ENCODE measurements around the genes HCK, POFUT1 and DNMT3B.

DNA sequence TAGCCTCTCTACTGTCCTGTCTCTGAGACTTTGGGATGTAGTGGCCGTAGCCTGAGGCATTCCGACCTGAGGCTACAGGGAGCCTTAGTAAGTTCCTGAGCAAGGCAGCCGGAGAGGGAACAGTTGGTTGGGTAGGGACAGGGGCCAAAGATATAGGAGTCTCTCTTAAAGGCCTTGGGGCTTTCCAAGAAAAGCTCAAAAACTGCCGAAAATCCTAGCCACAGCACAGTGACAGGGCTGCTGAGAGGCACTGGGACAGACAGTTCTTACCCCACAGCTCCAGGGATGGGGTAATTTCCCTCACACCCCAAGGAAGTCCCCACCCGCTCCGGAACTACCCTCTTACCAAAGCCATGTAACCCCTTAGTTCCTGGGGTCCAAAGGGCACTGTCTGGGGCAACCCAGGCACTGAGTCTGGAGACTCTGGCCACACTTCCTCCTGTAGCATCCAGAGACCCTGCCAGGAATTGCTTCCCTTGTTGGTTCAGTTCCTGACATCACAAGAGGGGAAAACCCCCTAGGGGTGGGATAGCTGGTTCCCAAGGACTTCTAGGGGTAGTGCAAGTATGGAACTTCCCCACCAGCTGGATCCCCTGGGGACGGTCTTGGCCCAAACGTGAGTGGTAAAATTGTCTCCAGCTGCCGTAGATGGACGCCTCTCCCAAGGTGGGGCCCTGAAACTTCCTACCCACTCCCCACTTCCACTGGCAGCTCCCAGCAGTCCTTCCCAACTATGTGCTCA is 17.5 kb upstream of the HCK start:
- PRO-cap = no peak

DNA sequence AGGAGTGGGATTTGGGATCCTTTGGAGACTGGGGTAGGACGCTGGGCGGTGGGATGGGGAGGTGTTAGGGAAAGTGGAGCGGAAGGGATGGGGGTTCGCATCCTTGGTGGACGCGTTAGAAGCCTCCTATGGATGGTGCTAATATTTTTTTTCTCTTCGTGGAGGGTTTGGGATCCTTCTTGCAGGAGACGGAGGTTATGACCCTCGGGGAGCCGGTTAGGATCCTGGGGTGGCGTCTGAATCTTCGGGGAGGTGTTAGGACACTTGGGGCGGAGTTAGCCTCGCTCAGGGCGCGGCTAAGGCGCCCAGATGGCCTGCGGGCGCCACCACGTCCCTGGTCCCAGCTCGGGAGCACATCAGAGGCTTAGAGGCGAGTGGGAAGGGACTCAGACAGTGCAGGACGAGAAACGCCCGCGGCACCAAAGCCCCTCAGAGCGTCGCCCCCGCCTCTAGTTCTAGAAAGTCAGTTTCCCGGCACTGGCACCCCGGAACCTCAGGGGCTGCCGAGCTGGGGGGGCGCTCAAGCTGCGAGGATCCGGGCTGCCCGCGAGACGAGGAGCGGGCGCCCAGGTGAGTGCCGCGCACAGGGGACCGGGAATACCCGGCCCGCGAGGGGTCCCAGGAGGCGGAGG is at the start of gene HCK:
Gene HCK, plus strand, starts transcription at position 326 of the 632 bp plus-strand sequence.
- PRO-cap = no peak

DNA sequence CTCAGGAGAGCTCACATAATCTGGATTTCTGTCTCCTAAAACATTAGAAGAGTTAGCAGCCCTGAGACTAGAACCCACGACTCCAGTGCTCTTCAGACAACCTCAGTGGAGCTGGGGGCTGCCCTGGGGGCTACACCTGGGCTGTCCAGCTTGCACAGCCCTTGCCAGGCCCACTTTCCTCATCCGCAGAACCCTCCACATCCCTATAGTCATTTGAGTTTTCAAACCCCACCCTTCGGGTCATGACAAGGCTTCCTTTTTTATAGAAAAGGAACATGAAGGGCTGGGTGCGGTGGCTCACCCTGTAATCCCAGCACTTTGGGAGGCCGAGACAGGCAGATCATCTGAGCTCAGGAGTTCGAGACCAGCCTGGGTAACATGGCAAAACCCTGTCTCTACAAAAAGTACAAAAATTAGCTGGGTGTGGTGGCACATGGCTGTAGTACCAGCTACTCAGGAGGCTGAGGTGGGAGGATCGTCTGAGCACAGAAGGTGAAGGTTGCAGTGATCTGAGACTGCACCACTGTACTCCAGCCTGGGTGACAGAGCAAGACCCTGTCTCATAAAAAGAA is 5.1 kb downstream of the HCK start:
- PRO-cap = no peak

- PRO-cap = no peak
These were observed 18.7 kb downstream of the HCK start for GRCh38 chr20:32070547-32071281.

DNA sequence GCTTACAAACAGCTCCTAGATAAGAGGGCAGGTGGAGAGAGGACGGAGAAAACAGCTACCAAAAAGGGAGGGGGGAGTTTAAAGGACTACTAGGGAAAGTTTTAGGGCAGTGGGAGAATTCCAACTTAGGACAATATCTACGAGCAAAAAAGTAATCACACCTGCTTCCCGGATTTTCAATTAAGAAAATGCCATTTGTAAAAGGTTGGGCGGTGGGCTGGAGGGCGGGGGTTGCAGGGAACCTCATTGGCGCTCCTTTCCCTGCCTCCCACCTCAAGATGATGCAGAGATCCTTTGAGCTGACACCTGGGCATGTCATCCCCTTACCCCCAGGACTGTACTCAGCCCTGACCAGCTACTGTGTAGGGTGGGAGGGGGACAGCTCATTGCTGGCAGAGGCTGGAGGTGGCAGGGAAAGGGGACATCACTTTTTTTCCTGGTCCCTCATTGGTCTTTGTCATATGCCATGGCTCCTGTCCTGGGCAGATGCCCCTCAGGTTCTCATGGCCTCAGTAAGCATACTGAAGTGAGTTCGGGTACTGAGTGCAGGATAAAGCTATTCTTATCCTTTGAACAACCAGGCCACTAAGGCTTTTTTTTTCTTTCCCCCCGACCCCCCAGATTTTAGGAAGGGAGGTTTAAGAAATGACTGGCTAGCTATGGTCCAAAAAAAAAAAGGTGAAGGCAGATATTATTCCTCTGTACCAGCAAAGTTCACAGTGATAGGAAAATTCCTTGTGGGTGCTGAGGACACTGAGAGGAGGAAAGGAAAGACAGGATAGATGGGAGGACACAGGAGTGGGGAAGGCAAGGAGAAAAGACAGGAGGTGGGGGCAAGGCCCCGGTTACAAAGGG is 14.1 kb downstream of the PLAGL2 start:
- PRO-cap = no peak

DNA sequence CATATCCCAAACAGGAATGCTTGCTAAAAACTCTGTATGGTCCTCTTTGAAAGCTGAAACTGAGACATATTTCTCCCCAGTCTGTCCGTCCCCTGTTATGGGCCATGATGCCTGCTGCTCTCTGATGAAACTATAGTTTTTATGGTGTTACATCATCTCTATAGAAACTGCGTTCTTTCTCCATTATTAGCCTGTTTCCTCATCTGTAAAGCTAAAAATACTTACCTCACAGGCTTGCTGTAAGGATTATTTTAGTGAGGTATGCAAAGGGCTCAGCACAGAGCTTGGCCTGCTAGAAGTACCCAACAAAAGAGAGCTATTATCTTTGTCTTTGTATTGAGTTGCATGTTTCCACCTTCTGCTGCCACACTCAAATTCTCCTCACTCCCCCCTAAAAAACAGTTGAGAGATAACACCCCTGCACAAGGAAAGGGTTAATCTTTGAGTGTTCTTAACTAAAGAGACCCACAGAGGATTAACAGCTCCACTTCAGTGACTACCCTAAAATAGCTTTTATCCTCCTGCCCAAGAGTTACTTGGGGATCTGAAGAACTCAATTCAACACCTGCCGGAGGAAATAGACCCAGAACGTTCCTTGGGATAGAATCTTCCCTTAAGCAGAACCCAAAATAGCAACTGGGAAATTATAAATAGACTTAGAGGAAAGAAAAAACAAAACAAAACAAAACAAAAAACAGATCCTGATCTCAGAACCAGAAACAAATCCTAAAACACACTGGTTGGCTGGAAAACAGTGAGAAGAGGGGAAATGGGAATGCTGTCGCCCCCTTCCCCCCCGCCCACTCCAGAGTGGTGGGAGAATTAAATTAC is 1.9 kb downstream of the PLAGL2 start:
- PRO-cap = no peak

GRCh38 chr20:32207550-32208562 is at the start of gene POFUT1:
POFUT1 (plus strand) TSS chr20:32207880.
- PRO-cap = bidirectional peak, plus-strand start at chr20:32207919, minus-strand start at chr20:32207732

- PRO-cap = no peak
These were observed 28.5 kb downstream of the POFUT1 start for GRCh38 chr20:32235873-32236814.

DNA sequence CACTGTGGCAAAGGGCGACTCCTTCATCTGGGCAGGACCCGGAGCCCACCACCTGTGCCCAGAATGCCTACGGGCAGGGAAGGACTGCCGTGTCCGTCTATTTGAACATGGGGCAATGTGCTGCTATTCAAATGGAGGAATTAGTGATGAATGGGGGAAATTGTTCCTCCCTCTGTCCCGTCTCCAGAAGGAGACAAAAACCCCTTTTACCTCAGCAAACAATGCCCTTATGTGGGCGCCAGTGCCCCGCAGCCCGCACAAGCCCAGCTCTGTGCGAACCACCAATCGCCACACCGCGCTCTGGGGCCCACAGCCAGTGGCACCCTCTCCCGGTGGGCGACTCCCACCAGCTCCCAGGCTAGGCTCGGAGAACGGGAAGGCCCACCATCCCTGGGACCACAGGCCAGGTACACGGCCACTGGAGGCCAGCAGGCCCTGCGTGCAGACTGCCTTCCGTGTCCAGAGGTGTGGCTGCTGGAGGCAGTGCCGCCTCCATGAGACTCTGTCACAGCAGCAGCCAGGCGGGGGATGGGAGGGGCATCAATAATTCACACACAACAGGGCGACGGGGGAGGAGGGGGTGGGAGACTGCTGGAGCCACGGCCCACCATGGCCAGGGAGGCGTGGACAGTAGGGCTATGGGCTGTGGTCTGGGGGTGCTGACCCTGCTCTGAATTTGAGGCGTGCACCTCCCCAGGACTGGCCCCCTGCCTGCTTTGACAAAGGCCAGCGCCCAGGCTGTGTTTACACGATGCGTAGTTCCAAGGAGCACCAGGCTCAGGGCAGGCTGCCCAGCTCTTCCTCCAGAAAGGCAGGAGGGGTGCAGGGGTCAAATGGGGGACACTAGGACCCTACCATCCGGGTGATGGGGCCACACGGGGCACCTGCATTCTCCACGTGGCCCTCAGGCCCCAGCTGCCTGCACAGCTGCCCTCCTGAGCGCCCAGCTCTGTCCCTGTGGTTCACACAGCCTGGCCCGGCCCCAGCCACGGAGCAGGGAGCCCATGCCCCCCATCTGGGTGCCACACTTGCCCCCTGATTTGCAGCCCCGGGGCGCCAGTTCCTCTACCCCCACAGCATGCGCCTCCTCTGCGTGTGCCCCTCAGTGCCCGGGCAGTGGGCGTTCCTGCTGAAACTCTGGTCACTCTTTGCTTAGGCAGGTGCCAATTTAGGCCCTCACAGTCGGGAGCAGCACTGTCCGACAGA is 105.8 kb downstream of the ASXL1 start:
- PRO-cap = no peak

DNA sequence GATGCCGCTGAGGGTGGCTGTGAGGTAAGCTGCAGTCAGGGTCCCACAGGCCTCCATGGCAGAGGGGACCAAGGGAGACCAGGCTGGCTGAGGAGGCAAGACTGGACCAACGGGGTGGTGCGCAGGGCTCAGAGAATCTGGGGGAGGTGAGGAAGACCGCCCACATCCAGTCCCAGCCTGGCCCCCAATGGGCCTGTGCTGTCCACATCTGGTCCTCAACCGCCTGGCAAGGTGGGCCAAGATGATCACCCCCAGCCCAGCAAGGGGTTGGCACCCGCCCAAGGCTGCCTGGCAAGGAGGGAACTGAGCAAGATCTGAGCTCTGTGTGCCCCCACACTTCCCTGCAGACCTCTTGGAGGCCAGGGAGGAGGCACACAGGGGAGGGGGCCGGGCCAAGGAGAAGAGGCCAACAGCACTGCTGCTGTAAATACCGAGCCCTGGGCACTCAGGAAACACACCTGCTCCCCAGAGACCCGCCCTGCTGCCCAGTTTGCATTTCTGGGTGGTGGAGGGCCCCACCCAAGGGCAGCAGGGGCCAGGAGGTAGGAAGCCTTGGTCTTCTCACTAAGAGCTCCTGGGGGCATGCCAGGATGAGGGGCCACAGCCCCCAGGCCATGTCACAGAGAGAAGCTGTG is 109.5 kb downstream of the ASXL1 start:
- PRO-cap = no peak

- PRO-cap = no peak
These were observed 99.9 kb downstream of the NOL4L start for GRCh38 chr20:32485370-32485509.

- PRO-cap = no peak
These were observed 49.8 kb downstream of the NOL4L start for GRCh38 chr20:32535217-32535897.

GRCh38 chr20:32536809-32537786 is 48.0 kb downstream of the NOL4L start:
- PRO-cap = no peak

- PRO-cap = no peak
These were observed 24.3 kb downstream of the NOL4L start for GRCh38 chr20:32560784-32561293.

DNA sequence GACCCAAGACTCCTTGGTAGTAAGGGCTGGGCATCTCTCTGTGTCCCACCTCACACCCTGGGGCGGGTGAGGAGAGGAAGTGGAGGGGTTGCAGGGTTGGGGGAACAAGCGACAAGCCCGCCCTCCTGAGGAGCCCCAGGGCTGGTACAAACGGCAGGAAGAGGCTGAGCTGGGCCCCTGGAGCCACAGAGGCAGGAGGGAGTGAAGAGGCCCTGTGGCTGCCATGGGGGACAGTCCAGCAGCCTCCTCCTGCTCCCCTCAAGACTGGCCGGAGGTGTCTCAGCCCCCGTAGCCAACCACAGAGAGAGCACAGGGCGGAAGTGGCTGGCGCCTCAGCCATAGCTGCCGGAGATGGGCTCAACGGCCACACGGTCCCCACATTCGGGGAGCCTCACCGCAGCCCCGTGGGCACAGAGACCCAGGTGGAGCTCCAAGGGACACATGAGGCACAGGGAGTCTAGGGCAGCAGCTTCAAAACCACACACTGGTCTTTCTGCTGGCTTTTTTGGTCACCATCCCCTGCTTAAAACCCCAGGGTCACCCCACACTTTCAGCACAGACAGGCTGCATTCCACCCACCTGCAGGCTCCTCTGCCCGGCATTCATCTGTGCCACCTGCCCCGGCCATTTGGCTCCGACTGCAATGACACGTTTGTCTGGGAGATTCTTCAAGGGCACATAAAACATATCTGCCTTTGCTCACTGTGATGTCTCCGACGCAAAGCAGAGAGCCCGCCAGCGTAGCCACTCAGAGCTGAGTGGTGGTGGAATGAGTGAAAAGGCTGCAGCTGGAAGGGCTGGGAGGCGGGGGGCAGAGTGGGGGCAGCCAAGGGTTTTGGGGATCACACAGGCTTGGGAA is 459 bp downstream of the C20orf203 start:
- PRO-cap = no peak

GRCh38 chr20:32761610-32762295 is 432 bp upstream of the DNMT3B start:
- PRO-cap = bidirectional peak, plus-strand start at chr20:32762384, minus-strand start at chr20:32762147

GRCh38 chr20:32762296-32762815 is at the start of gene DNMT3B:
DNMT3B (plus strand) TSS chr20:32762385.
- PRO-cap = bidirectional peak, plus-strand start at chr20:32762384, minus-strand start at chr20:32762147; bidirectional peak, plus-strand start at chr20:32762616, minus-strand start at chr20:32762549

GRCh38 chr20:32764108-32765224 is 2.3 kb downstream of the DNMT3B start:
- PRO-cap = no peak

GRCh38 chr20:32794878-32795297 is 24.9 kb upstream of the MAPRE1 start:
- PRO-cap = no peak

DNA sequence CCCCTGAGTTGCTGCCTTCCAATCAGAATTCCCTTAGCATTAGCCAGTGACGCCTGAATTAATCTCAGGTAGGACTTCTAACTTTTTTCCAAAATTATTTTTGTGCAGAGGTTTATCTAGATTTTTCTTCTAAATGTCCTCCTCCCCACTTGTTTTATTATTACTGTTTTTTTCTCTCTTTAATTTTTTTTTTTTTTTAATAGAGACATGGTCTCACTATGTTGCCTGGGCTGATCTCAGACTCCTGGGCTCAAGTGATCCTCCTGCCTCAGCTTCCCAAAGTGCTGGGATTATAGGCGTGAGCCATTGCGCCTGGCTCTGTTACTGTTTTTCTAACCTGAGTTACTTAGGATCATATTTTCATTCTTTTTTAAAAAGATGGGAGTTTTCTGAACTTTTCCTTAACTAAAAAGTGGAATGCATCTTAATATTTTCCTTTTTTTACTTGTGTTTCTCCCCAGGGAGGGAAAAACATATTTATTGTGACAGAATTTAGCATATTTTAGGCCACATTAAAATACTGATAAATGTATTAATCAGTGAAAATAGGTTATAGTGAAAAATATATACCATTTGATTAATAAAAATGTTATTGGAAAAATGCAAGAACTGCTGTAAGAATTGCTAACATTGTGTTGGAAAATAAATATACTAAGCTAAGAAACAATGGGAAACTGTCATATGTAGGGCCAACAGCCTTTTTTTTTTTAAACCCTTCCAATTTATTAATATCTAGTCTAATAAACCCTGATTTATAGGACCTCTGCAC is 1.2 kb upstream of the EFCAB8 start:
- PRO-cap = no peak

All from LUHMES (cell line).